GM12892 (cell line): ENCODE data around the genes IFITM5, RNH1 and RASSF7.

GRCh38 chr11:237305-238064, 709 bp downstream of the PSMD13 start:
- RRBS, result no CpG with 5 or more reads among the region's 10 CpGs

GRCh38 chr11:299195-299741, at the start of gene IFITM5:
IFITM5 (minus strand) TSS chr11:299526.
- RRBS, result no CpG with 5 or more reads among the region's 29 CpGs

- RRBS, result no CpG with 5 or more reads among the region's 16 CpGs
Observed at GRCh38 chr11:310012-310544, 2.5 kb downstream of the IFITM2 start.

DNA sequence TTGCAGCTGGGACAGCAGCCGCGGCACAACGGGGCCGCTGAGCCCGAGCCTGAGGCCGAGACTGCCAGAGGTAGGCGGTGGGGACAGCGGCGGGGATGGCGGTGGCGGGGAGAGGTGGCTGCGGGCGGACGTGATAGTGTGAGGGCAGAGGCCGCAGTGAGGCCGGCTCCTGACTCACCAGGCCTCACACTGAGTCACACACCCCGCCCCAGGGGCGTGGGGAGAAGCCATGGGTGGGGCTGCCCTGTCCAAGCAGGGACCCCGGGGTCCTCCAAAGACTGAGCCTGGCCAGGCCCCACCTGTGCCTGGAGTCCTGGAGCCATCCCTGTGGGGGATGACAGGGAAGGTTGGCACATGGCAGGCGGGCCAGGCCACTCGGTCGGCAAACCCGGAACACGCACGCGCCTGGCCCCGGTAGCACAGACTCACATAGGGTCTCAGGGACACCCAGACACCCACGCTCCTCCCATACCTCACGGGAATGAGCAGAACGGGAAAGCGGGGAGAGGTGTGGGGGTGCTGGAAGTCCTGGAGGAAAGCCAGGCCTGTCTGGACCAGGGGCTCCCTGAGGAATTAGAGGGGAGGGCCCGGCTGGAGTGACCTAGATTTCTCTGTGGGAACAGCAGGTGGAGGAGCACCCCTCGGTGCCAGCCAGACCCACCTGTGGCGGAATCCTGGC, 585 bp downstream of the PKP3 start:
- RRBS, result no CpG with 5 or more reads among the region's 34 CpGs

GRCh38 chr11:404280-404917, 10.4 kb downstream of the PKP3 start:
- RRBS, result 83% methylated on average over 4 of the region's 16 CpGs

- RRBS, result 1% methylated on average over 6 of the region's 37 CpGs
Observed at GRCh38 chr11:407322-407674, 7.5 kb downstream of the SIGIRR start.

- RRBS, result 1% methylated on average over 42 of the region's 118 CpGs
Observed at GRCh38 chr11:506204-507319, at the start of gene RNH1. RNH1 (minus strand) TSS chr11:507242.

GRCh38 chr11:507701-508032, 625 bp upstream of the RNH1 start:
- RRBS, result no CpG with 5 or more reads among the region's 36 CpGs

DNA sequence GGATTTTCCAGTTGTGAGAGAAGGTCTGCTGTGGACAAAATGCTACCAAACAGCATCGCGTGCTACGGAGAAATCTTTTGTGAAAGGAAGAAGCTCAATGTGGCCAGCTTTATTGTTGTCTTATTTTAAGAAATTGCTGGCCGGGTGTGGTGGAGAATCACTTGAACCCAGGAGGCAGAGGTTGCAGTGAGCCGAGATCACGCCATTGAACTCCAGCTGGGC, 6.4 kb upstream of the RNH1 start:
- RRBS, result no CpG with 5 or more reads among the region's 6 CpGs

GRCh38 chr11:560573-561340, at the start of gene RASSF7:
RASSF7 (plus strand) TSS chr11:560970.
- RRBS, result under 1% methylated on average over 25 of the region's 104 CpGs

DNA sequence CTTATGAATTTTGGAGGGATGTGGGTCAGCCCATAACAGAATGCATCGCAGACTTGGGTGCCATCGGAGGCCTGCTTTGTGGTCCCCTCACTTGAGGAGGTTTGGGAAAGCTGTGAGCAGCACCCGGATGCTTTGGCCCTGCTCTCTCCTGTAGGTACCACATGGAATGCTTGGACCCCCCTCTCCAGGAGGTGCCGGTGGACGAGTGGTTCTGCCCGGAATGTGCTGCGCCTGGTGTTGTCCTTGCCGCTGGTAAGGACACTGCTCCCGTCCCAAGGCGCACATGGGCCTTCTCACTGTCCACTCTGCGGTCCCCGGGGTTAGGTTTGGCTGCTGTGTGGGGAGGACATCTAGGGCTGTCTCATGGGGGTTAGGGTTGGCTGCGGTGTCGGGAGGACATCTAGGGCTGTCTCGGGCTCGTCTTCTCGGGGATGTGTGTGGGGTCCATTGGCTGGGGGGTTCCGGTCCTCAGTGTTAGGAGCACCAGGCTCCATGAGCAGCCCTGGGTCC, 18.9 kb downstream of the IRF7 start:
- RRBS, result over 99% methylated on average over 3 of the region's 18 CpGs

DNA sequence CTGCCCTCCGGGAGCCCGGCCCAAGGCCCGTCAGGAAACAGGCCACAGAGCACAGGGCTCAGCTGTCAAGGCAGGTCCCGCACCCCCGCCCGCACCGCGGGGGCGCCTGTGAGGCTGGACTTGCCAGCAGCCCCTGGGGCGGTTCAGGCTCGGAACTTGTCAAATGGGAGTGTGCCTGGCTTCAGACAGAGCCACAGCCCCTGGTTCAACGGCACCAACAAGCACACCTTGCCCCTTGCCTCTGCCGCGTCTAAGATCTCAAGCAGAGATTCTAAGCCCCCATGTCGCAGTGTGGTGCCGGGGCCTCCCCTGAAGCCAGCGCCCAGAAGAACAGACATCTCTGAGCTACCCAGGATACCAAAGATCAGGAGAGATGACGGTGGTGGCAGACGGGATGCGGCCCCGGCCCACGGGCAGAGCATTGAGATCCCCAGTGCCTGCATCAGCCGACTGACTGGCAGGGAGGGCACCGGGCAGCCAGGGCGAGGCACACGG, 8.6 kb downstream of the IRF7 start:
- RRBS, result 97% methylated on average over 6 of the region's 26 CpGs

GRCh38 chr11:638940-639584, 2.0 kb downstream of the DRD4 start:
- RRBS, result 11% methylated on average over 4 of the region's 43 CpGs

- RRBS, result 98% methylated on average over 3 of the region's 22 CpGs
Observed at GRCh38 chr11:680385-680927, 14.6 kb downstream of the DEAF1 start.

GRCh38 chr11:692738-693201, 2.3 kb downstream of the DEAF1 start:
- RRBS, result no CpG with 5 or more reads among the region's 21 CpGs

DNA sequence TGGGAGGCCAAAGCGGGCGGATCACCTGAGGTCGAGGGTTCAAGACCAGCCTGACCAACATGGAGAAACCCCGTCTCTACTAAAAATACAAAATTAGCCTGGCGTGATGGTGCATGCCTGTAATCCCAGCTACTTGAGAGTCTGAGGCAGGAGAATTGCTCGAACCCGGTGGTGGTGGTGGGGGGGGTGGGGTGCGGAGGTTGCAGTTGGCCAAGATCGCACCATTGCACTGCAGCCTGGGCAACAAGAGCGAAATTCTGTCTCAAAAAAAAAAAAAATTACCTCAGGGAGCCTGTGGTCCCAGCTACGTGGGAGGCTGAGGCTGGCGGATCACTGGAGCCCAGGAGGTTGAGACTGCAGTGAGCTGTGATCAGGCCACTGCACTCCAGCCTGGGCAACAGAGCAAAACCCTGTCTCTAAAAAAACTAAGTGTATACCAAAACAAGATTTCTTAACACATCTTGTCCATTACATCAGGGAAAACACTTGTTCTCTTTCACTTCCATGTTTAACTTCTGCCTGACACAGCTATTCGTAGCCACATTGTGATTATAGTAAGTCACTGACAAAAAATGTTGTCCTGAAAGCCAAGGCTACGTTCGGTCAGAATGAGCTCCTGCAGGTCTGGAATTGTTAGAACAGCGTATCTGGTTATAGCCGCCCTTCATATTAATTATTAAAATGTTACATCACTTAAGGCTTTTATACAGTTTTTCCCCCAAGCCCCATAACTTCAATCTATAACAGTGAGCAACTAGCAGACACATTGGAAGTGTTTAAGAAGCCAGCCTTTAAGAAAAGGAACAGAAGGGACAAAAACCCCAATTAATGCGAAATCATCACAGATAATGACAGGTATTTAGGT, 1.5 kb downstream of the TMEM80 start:
- RRBS, result no CpG with 5 or more reads among the region's 18 CpGs

GRCh38 chr11:794614-795775, 3.1 kb downstream of the SLC25A22 start:
- RRBS, result 57% methylated on average over 7 of the region's 49 CpGs

- RRBS, result no CpG with 5 or more reads among the region's 11 CpGs
Observed at GRCh38 chr11:811437-812109, 1.8 kb downstream of the RPLP2 start.

GRCh38 chr11:833877-834781, 1.4 kb downstream of the CD151 start:
- RRBS, result 17% methylated on average over 1 of the region's 24 CpGs

- RRBS, result no CpG with 5 or more reads among the region's 26 CpGs
Observed at GRCh38 chr11:843614-844590, 1.2 kb downstream of the TSPAN4 start.